Bronchus (tissue), 1 donor: ENCODE measurements around a stretch of chr9.

DNA sequence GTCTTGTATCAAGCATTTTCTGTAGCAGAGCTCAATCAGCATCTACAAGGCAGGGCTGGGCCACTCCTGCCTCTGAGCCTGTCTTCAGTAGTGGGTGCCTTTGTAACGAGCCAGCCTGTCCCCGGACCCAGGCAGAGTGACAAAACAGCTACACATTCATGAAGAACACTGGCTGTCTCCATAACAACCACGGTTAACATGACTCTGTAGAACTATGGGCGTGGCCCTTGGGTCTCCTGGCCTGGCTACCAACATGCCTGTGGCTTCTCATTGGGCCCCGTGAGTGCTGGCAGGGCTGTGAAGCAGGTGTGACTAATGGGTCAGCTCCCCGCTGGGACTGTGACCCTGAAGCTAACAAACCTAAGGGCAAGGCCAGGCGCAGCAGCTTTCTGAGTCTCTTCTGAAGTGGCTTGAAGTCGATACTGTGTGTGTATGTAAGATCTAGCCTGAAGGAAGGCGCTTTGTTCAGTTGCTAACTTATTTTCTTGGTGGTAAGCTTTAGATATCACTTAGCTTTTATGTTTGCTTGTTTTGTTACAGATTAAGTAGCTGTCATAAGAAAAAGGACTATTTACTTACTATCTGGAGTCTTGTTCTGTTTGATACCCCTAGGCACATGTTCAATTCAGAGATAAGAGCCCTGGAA, 28.0 kb upstream of the GOLM1 start:
- PRO-cap: bidirectional peak, plus-strand start at position 357 of the sequence, minus-strand start at position 138 of the sequence

GRCh38 chr9:86286864-86287387, 4.6 kb upstream of the ISCA1 start:
- PRO-cap: no peak

DNA sequence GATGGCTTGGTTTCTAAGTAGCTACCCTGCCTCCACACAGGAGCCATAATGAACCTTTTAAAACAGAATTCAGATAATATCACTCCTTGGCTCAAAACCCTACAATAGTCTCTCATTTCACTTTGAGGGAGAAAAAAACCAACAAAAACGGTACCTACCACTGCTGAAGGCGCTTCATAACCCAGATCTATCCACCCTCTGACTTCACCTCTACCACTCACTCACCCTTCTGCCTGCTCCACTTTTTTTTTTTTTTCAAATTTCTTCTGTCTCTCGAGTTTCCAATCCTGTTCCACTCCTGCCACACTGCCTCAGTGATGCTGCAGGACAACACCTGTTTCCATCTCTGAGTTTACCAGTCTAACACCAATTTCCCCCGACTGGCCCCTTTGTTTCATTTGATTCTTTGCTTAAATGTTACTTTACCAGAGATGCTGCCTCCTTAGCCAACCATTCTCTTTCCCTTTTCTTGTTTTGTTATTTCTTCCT, 15.4 kb upstream of the ISCA1 start:
- PRO-cap: no peak

DNA sequence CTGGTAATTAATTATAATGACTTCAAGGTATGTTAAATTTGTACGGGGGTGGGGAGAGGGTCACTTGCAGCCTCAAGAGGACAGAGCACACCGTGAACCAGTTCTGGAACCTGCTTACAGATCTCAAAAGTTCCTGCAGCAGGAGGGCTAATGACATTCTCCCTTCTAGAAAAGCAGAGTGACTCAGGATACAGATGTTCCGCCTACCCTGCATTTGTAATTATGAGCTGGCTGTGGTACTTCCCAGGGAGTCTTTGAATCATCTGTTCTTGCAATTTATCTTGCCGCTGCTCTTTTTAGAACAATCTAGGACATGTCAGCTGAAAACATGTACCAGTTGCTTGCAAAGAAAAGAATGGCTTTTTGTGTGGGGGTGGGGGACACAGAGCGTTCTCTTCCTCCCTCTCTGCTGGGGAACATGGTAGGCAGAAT, 51.6 kb upstream of the TUT7 start:
- PRO-cap: no peak

GRCh38 chr9:86611630-86612170, 257.5 kb upstream of the TUT7 start:
- PRO-cap: no peak

DNA sequence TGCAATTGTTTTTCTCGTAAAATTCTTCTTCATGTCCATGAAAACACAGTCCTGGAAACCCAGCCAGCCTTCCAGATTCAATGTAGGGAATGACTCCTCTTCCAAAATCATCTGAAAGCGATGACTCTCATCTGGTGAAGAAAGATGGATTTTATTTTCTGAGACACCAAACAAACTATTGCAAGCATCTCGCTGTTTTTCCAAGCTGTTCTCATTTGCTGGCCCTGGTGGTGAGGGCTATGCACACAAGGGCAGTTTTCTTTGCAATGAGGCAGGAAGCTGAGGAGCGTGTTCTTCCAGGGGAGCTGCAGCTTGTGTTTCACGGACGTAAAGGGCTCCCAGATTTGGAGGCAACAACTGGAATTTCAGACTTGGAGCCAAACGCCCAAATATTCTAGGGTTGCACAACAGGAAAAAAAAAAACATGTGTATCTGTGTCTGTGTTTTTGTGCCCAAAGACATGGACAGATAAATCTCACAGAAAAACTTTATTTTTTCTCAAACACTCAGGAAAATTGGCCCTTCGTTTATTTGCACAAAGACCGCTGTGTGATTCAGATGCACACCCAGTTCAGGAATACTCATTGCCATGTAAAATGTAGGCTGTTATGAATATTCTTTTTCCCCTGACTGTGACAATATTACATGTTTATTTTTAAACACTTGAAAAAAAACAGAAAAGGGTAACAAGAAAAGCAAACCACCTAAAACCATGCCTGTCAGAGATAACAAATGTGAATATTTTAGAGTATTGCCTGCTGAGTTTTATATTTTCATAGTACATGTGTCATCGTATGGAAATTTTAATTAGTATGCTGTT, 151.3 kb downstream of the GAS1 start:
- PRO-cap: no peak

GRCh38 chr9:87410537-87411400, 86.9 kb upstream of the DAPK1 start:
- PRO-cap: no peak

DNA sequence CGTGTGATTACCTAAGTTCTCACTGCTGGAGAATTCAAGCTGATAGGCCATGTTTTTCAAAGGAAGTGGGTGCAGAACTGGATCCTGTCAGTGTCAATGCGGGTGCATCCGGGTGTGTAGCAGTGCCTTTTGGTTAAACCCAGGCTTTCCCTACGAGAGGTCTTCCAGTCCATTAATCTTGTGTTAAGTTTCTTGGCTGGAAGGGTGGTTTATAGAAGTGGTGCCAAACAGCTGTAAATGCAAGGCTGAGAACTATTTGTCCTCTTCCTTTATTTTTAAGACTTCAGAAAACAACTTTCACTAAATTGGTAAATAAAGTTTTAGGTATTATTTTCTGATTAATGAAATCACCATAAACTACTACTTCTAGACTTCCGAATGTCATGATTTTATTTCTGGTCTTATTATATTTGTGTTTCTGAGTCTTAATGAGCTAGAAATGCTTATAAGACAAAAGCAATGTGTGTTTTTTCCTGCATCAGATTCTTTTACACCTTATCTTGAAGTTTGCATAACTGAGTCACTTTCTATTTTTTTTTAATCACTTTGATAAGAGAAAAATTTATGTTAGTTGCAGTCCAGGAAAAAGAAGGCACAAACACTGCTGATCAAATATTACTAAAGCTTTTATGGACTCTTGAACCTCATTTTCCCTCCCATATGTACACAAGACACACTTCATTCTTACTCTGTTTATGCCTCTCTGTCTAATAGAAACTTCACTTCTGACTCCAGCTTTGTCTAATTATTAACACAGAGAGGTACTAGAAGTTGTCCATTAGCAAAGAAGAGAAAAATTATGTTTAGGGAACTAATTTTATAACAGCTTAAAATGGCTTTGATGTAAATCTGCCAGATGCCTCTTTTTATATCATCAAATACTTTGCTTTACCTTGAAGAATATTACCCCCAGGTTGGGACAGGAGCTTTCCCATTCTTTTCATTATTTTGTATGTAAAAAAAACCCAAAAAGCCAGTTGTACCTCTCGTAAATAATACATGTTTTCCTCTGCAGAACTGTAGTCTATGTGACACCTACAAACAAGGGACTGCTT, 72.2 kb downstream of the DAPK1 start:
- PRO-cap: no peak

- PRO-cap: no peak
Measured at GRCh38 chr9:87581376-87581882, 83.8 kb downstream of the DAPK1 start.

DNA sequence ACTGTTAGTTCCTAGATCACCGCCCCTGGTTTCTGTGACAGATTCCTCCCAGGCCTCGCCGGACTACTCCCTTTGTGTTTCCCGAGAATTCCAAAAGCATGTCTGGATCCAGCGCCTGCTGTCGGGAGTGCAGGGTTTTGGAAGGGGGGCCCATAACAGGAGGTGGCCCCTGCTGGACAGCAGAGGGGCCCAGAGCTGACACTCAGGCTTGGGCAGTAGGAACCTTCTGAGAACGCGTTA, 74.6 kb downstream of the CTSL start:
- PRO-cap: unidirectional peak, plus-strand start at position 81 of the sequence

DNA sequence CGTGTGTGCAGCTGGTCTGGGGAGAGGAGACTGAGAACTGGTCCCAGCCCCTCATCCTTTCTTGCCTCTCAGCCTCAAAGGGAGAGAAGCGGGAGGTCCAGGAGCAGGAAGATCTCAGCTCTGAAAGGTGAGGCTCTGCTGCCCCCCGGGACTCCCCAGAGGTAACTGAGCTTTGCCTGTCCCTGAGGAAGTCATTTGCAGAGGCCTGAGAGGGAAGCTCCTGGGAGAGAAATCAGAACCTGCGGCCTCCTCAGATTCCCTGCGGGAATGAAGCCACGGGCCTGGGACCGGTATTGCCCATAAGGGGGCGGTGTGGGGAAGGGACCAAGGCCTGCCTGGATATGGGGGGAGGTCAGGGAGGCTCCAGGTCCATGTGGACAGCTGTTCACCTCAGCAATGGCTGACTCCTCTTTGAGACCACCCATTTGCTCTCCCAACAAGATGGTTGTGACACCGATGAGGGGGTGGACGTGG, 1.3 kb downstream of the SPATA31E1 start:
- PRO-cap: no peak

DNA sequence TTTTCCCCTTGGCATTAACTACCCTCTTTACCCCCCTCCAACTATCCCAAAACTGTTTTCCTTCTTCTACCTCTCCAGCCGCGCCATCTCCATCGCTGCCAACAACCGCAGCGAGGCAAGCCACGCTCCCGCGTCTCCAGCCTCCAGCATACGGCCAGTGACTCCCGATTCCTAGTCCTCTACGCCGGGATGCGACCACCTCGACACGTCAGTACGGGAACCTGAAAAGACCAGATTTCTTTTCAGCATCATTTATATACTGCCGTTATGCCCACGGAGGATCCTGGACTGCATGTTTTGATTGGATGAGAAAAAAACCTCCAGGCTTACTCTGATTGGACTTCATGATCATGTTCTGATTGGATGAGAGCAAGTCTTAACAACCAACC, 25.1 kb downstream of the SPATA31C2 start:
- PRO-cap: no peak

DNA sequence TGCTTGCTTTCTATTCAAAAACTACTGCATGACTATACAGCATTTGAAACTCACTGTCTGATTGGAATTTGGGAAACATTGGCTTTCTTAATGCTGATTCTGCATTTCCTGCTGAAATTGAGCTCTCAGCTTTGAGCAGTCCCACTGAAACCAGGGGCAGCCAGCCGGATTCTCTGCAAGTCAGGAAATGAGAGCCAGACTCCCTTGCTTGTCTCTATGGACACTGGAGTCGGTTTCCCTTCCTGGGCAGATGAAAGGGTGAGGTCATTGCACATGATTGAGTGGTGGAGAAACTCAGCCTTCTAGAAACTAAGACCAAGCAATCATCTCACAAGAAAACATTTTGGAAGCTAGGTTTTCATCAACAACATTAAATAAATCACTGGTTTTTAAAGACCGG, 119.8 kb upstream of the SPATA31C2 start:
- PRO-cap: no peak

GRCh38 chr9:88322679-88323416, 65.4 kb upstream of the SPIN1 start:
- PRO-cap: no peak

DNA sequence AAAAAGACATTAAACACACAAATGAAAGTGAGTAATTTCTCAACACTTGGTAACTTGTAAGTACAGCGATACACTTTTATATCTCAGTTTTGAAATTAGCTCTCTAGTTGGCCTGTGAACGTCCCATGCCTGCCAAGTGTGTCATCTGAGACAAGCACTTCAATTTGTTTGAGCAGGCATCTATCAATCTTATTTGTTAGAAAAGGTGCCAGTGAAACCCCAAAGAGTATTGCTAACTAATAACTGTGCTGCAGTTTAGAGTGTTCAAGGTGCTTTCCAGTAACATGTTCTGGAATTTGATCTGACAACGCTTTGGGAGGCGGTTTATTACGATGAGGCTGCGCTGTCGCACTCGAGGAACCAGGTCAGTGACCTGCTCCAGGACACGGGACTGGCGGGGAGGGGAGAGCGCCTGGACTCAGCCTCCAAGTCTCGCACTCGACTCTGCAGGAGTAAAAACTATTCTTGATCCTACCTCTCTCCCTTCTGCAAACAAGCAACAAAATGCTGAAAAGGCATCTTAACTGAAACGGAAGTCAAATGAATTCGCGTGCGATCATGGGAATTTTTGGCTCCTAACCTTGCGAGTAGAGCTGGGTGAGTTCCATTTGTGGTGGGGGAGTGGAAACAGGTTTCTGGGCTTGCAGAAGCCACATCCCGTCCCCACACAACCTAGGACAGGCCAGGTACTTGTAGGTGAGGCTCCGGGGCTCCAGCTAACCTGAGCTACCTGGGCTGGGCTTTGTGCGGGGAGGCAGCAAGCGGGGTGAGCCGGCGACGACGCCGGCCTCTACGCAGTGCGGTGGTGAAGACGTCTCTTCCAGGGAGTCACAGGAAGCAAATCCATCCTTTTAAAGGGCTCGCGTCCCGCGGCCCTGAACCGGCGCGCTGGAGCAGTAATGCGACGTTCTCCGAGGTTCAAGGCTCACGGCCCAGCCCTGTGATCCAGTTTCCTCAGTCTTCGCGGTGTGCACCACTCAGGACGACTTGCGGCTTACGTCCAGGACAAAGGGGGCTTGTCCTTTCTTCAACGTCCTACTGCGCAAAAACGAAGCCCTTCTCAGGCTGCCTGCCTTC, 826 bp upstream of the SPIN1 start:
- PRO-cap: unidirectional peak, plus-strand start at position 391 of the sequence; unidirectional peak, plus-strand start at position 608 of the sequence; bidirectional peak, plus-strand start at position 854 of the sequence, minus-strand start at position 801 of the sequence

GRCh38 chr9:88531702-88532745, 3.0 kb upstream of the NXNL2 start:
- PRO-cap: no peak

DNA sequence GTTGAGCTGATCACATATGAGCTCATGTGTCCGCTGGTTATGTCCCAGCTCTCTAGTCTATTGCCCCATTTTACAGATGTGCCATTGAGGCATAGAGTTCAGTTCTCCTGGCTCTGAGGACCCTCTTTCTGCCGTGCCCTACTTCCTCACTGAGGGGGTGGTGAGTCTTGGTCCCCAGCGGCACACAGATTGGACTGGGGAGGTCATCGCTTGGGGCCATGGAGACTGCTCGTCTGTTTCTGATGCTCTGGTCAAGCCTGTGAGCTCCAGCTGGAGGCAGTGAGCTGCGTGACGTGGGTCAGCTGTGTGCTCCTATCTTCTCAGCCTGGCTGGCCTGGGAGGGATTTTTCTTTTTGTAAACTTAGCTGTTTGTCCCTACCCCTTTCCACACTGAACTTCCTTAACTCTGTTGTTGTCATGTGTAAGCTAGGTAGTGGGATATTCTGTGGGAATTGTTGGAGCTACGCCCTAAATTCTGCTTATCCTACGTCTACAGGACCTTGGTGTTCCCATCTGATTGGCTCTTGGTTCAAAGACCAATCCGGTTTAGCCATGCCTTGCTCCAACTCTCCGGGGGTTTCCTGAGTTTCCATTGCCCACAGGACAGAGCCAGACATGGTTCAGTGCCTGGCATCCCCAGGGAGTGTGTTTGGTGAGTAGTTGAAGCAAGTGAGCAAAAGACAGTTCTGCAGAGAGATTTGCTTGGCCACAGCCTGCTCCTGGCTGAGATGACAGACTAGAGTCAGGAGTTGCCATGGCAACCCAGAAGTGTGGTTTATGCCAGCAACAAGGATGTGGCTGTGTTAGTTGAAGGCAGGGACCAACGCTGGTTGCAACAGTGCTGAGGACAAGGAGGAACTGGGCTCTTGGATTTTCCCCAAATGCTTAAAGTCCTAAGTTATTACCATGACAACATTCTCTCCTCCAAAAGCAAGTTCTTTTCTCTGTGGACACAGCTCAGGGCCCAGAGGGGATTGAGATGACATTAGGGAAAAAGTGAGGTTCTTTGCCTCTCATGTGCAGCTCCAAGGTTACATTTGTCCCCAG, 2.5 kb downstream of the NXNL2 start:
- PRO-cap: no peak

DNA sequence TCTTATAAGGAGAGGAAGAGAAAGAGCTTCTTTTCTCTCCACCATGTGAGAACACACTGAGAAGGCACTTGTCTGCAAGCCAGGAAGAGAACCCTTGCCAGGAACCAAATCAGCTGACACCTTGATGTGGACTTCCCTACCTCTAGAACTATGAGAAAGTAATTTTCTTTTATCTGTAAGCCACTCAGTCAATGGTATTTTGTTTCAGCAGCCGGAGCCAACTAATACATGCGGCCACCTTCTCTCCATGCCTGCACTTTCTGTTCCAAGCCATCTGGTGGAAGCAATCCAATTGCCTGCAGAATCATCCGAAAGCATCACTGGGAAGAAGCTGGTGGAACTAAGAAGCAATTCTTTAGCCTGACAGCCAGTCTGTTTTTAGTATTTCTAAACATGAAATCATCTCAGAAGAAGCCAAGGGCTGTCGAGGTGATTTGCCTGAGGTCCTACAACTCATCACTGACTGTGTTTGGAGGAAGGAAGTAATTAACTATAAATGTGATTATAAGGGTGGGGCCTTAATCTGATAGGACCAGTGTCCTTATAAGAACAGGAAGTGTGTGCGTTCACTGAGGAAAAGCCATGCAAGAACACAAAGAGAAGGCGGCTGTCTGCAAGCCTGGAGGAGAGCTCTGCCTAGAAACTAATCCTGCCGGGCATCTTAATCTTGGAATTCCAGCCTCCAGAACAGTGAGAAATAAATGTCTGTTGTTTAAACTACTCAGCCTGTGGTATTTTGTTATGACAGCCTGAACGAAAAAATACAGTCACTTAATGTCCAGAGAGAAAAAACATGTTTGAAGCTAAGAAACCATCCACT, 49.0 kb downstream of the NXNL2 start:
- PRO-cap: no peak

- PRO-cap: unidirectional peak, minus-strand start at chr9:88978120
Measured at GRCh38 chr9:88978015-88978400, 13.3 kb upstream of the S1PR3 start.

DNA sequence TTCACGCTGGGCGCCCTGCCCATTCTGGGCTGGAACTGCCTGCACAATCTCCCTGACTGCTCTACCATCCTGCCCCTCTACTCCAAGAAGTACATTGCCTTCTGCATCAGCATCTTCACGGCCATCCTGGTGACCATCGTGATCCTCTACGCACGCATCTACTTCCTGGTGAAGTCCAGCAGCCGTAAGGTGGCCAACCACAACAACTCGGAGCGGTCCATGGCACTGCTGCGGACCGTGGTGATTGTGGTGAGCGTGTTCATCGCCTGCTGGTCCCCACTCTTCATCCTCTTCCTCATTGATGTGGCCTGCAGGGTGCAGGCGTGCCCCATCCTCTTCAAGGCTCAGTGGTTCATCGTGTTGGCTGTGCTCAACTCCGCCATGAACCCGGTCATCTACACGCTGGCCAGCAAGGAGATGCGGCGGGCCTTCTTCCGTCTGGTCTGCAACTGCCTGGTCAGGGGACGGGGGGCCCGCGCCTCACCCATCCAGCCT, 10.5 kb downstream of the S1PR3 start:
- PRO-cap: no peak